Breast (tissue), 4 donors: ENCODE measurements around a stretch of chr4.

GRCh38 chr4:169010315-169010540, 173 bp upstream of the CBR4 start:
- PRO-cap, 3 experiments = peak in 3 of 3 experiments; most common plus-strand start chr4:169010434 (in 3)
- RRBS = no CpG with 5 or more reads among the region's 19 CpGs

GRCh38 chr4:169079714-169080899, 70.1 kb upstream of the CBR4 start:
- PRO-cap, 3 experiments = no peak in any of the 3 experiments
- RRBS = no CpG with 5 or more reads among the region's 25 CpGs

DNA sequence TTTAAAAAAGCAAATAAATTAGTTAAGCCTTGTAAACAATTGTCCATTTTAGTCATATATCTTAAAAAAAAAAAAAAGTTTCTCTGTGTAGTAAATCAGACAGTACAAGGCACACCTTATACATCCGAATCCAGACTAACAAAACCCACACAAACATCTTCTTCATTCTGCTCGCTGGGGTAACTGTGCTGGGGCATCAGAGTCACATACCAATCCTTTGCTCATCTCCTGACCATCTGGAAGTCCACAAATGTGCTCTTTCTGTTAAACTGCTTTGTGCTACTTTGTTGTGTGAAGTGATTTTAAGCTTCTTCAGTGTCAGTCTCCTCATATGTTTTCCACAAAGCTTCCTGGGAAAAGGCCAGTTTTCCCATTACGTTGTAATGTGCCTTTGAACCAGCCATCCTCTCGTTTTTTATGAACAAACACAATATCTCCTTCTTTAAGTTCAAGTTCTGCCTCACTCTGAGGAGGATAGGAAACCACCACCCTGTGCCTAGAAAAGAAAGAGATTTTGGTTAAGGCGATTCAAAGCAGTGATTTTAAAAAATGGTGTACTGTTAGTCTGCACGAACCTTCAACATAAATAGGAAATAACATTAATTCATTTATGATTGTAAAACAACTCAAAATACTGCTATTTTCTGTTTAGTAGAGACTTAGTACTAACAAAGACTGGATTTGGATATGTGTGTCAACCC, 86.3 kb upstream of the CBR4 start:
- PRO-cap, 3 experiments = no peak in any of the 3 experiments
- RRBS = no CpG with 5 or more reads among the region's 6 CpGs

DNA sequence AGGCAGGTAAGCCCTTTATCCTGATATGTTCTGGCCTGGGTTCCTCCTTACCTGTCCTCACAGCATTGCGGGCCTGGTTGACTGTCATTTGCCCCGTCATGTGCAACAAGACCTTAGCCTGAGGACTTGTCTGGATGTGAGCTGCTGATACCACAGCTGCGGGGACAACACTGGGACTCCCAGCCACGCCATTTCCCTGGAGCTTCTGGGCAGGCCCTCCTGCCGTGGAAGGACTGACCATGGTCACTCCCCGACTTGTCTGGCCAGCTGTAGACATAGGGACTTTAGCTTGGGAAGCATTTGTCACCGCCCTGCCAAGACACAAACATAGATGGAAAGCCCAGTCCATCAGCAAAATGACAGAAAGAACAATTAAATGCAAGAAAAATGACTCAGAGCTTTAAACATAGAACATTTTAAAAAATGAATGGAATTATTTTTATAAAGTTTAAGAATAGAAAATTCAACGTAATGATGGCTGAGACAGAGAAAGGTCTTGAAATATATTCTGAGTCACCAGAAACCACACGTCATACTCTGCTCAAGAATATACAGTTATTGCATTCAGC, 107.5 kb upstream of the CBR4 start:
- PRO-cap, 3 experiments = no peak in any of the 3 experiments
- RRBS = no CpG with 5 or more reads among the region's 9 CpGs

- PRO-cap, 3 experiments = no peak in any of the 3 experiments
- RRBS = no CpG with 5 or more reads among the region's 3 CpGs
Measured at GRCh38 chr4:169238052-169238792, 32.5 kb downstream of the SH3RF1 start.

- PRO-cap, 3 experiments = no peak in any of the 3 experiments
- RRBS = no CpG with 5 or more reads among the region's 4 CpGs
Measured at GRCh38 chr4:169257296-169257780, 13.4 kb downstream of the SH3RF1 start.

DNA sequence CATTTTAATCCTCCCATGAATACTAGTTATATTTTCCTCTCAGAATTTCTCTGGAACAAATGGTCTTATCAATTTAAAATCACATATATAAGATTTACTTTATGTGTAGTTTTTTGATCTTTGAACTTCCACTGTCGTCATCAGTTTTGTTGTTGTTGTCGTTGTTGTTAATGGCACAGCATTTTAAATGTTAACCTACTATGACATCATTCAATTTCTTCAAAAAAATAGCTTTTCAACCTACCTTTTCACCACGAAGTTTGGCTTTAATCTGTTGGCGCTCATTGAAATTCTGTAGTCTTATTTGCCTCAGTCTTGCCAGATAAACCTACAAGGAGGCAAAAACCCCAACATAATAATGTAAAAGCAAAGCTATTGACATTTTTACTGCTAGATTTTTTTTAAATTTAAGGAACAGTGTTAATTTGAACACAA, 104.4 kb downstream of the NEK1 start:
- PRO-cap, 3 experiments = no peak in any of the 3 experiments
- RRBS = no CpG with 5 or more reads among the region's 4 CpGs

GRCh38 chr4:169555703-169556214, 56.6 kb downstream of the NEK1 start:
- PRO-cap, 3 experiments = no peak in any of the 3 experiments
- RRBS = no CpG with 5 or more reads among the region's 4 CpGs

- PRO-cap, 3 experiments = no peak in any of the 3 experiments
- RRBS = no CpG with 5 or more reads among the region's 4 CpGs
Measured at GRCh38 chr4:169622619-169622882, 2.2 kb downstream of the CLCN3 start.

DNA sequence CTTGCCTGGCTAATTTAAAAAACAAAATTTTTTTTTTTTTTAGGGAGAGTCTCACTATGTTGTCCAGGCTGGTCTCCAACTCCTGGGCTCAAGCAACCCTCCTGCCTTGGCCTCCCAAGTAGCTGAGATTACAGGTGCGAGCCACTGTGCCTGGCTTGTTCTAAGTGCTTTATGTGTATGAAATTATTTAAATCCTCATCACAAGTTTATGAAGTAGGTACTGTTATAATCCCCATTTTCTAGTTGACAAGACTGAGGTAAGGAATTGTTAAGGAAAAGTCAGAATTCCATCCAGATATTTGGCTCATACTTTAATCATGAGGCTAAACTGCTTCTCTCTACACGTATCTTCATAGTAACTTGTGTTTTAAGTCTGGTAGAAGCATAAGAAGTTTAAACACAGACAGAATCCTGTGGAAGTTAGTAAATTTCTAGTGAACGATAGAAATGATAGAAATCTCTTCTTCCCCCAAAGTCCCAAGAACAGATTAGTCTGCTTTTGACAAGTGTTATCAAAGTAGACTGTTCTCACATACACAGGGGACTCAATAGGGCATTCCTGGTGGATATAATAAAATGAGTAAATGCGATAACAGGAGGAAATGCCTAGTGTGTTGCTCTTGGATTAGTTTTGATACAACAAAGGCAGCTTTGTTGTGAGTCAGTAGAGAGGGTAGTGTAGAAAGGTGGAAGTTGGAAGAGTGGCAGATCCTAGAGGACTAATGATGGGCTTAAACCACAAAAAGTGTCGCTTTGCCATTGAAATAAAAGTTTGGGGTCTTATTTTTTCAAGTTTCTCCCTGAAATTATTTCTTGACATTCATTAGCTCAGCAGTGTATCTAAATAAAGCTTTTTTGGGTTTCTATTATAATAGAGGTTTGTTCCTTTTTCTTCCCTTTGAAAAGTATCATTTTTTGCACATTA, 43.4 kb downstream of the CLCN3 start:
- PRO-cap, 3 experiments = no peak in any of the 3 experiments
- RRBS = no CpG with 5 or more reads among the region's 5 CpGs

DNA sequence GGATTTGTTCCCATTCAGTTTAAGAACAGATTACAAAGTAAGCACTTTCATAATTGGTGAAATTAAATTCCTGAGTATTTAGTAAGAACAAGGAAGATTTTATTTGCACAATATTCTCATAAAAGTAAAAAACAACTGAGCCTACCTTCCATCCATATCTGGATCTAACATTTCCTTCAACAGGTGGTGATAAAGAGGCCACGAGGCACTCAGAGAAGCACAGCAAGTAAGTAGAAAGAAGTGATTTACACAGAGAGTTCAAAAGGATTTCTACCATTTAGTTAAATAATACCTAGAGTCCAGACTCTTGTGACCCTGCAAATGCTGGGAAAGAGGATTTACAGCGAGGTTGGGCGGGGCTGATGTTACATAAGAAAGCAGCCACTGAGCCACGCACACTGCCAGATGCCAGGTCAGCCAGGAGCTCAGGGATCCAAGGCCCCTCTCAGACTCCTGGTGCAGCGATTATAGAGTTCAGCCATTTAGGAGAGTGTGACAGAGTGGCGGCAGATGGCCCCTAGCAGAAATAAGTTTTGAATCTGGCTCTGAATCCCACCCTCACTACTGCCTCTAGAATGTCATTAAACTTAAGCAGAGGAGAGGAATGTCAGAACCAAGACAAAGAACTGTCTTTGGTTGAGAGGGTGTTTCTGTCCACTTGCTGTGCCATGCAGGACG, 50.4 kb downstream of the MFAP3L start:
- PRO-cap, 3 experiments = no peak in any of the 3 experiments
- RRBS = no CpG with 5 or more reads among the region's 7 CpGs

DNA sequence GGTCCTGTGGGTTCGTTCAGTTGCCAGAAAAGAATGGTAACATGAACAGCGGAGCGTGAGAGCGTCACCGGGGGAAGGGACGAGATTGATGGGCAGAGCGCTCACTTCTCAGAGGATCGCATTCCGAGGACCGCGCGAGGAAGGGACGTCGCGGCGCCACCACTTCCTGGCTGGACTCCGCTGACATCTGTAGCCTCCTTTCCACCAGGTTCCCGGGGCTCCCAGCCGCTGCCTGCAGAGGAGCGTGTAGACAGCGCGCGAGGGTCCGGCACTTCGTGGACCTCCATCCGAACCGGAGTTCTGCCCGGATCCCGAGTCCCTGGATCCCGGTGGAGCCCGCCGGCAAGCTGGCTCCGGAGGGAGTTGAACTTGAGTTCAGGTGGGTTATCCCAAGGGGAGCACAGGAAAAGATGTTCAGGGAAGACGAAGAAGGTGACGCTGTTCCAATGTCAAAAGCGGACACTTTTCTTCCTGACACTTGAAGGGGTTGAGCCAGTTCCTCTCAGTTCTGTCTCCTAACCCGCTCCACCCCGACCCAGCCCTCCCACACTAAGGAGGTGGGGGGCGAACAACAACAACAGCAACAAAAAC, 503 bp downstream of the GALNTL6 start:
- PRO-cap, 3 experiments = no peak in any of the 3 experiments
- RRBS = 3% methylated on average over 7 of the region's 39 CpGs

DNA sequence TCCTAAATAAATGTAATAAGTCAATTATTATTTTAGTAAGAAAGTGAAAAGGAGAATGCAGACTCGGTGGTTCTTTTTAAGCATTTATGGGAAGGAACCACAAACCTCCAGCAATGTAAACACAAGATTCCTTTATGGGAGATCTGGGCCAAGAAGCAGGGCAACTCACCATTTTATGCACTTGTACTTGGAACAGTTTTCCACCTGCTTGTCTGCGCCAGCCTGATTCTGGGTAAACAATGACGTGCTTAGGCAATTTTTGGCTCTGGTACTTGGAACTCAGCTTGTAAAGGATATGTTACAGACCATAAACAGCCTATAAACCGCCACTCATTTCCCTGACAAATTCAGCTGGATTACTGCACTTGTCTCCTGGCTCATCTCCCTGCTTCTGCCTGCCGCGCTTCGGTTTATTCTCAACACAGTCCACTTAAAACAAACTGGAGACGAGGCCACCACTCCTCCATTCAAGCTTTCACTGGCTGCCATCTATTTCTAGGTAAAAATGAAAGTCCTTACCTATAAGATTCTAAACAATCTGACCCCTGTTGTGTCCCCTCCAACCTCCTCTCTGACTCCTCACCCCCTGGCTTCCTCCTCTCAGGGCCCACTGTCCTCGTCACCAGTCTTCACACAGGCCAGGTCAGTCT, 206.0 kb upstream of the GALNT7 start:
- PRO-cap, 3 experiments = no peak in any of the 3 experiments
- RRBS = no CpG with 5 or more reads among the region's 9 CpGs

- PRO-cap, 3 experiments = peak in 2 of 3 experiments; most common plus-strand start chr4:173168216 (in 2)
- RRBS = under 1% methylated on average over 3 of the region's 19 CpGs
Measured at GRCh38 chr4:173167700-173168395, 763 bp upstream of the GALNT7 start.

DNA sequence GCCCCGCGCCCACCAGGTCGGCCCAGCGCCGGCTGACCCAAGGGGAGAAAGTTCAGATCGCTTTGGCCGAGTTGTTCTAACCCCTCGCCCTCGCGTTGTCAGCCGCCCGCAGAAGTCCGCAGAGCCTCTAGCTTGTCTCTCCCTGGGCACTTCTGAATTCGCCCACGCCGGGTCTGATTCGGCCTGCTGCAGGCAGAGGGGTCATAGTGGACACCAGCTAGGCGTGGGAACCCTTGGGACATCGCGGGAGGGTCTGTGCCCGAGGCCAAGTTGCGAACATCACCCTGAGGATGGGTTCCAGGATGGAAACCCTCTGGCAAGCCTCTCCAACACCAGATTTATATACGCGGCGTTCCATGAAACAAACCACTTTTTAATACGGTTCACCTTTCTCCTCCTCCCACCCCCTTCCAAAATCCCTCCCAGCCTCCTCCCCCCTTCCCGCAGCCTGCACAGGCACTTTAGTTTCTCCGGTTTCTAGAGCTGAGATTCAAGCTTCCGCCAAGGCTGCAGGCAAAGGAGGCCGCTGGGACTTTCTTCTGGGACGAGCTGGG, 4.8 kb downstream of the HAND2 start:
- PRO-cap, 3 experiments = no peak in any of the 3 experiments
- RRBS = no CpG with 5 or more reads among the region's 31 CpGs

DNA sequence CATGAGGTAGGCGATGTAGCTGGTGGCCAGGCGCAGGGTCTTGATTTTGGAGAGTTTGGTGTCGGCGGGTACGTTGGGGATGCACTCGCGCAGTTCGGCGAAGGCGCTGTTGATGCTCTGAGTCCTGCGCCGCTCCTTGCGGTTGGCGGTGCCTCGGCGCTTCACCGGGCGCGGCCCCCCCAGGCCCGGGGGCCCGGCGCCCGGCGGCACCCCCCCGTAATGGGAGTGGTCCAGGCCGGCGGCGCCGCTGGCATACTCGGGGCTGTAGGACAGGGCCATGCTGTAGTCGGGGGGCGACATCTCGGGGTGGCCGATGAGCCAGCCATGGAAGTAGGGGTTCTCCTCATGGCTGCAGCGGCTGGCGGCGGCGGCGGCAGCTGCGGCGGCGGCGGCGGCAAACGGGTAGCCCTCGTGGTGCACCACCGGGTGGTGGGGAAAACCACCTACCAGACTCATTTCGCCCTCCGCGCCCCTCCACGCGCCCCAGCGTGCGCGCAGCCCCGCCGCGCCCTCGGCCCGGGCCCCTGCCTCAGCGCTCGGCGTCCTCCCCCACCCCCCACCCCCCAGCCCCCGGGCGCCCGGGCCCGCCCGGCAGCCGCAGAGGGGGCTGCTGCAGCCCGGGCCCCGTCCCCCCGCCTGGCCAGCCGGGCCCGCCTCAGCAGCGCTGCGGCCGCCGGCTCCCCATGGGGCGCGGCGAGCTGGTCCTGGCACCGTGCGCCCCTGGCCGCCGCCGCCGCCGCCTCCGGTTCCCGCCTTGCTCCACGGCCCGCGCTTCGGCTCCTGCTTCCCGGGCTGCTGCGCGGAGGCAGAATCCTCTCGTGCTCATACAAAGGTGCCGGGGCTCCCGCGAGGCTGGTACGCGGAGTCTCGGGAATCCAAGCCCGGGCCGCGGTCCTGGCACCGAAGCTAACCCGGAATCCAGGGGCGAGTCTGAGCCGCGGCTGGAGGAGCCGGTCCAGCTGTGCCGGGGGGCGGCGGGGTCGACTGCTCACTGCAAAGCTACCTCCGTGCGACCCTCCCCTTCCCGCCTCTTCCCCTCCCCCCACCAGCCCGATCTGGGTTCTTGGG, 861 bp downstream of the HAND2 start:
- PRO-cap, 3 experiments = peak in 2 of 3 experiments; most common plus-strand start position 637 of the sequence (in 1); most common minus-strand start position 138 of the sequence (in 1)
- RRBS = 2% methylated on average over 44 of the region's 121 CpGs

GRCh38 chr4:173743978-173744280, 213.9 kb upstream of the HAND2 start:
- PRO-cap, 3 experiments = no peak in any of the 3 experiments

DNA sequence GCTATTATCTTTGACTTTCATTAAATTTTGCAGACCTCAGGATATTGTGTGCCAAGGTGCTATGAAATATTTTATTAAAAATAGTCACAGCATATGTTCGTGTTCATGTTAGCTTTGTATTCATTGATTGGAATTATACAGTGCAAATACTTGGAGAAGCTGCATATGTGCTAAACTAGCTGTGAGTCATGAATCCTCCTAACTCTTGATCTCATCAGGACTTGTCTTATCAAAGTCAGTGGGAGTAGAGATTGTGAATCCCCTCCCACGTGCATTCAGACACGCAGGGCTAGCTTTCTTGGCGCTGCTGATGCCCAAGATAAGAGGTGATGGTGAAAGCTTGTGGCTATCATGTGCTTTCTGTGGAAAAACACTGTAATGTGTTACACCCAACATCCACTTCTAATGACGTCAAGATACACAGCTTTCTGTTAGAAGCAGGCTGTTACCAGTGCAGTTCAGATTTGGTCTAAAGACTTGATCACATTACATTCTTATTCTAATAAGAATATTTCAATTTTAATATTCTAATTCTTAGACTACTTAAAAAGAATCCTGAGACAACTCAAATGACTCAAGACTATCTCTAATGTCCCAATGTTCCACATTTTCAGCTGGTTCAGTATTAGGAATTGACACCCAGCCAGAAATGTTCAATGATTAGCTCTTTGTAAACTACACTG, 348.7 kb upstream of the HAND2 start:
- PRO-cap, 3 experiments = no peak in any of the 3 experiments
- RRBS = no CpG with 5 or more reads among the region's 5 CpGs

DNA sequence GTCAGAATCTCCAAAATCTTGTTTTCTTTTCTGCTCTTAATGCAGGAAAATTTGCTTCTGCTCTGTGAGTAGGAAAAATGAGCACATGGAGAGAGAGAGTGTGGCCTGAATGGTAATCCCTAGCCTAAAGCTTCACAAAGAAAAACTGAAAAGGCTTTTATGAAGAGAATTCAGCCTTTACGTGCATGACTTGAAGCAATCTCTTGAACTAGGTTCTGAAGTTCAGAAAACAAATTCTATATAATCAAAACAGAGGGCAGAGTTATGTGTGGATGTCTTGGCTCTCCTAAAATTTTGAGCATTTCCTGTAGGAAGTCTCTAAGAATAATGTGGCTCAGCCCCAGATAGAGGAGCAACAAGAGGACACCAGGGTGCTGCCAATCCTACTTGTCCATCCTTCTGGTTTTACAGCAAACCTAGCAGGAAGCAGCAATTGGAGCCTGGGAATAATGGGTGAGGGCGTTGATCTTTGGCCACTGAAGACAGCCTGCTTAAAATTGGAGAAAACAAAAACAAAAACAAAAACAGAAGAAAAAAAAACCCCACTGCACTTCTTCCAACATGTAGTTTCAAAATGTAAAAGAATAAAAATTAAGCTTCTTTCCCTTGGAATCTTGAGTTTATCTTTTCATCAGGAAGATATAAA, 130.8 kb downstream of the FBXO8 start:
- PRO-cap, 3 experiments = no peak in any of the 3 experiments
- RRBS = no CpG with 5 or more reads among the region's 2 CpGs

GRCh38 chr4:174520684-174521082, 1.6 kb downstream of the HPGD start:
- PRO-cap, 3 experiments = no peak in any of the 3 experiments
- RRBS = no CpG with 5 or more reads among the region's 1 CpG